ENCODE results near the gene WDR27.

GRCh38 chr6:168370308-168370956 lies 50.9 kb upstream of the DACT2 start:
- RRBS = 66% methylated on average over 25 of the region's 41 CpGs

DNA sequence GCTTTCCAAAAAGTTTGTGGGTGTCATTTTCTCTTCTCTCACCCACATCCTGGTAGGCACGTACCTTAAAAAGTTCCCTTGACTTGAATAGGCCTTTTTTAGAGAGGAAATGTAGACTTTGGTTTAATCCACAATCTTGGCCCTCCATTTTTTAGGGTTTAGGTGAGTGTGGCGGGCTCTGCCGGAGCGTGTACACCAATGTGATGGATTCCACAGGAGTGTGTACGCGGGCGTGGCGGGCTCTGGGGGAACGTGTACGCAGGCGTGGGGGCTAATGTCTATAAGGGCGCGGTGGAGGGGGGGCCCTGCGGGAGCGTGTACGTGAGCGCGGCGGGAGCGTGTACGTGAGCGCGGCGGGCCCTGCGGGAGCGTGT lies 28.2 kb upstream of the SMOC2 start:
- RRBS = no CpG with 5 or more reads among the region's 26 CpGs

- RRBS = 71% methylated on average over 4 of the region's 23 CpGs
These were observed 16.4 kb downstream of the SMOC2 start for GRCh38 chr6:168457359-168457897.

GRCh38 chr6:168537031-168537395 lies 96.0 kb downstream of the SMOC2 start:
- RRBS = 78% methylated on average over 4 of the region's 9 CpGs

GRCh38 chr6:168541238-168541558 lies 100.2 kb downstream of the SMOC2 start:
- RRBS = 36% methylated on average over 3 of the region's 4 CpGs

- RRBS = no CpG with 5 or more reads among the region's 27 CpGs
These were observed 375.8 kb downstream of the THBS2 start for GRCh38 chr6:168877567-168878573.

DNA sequence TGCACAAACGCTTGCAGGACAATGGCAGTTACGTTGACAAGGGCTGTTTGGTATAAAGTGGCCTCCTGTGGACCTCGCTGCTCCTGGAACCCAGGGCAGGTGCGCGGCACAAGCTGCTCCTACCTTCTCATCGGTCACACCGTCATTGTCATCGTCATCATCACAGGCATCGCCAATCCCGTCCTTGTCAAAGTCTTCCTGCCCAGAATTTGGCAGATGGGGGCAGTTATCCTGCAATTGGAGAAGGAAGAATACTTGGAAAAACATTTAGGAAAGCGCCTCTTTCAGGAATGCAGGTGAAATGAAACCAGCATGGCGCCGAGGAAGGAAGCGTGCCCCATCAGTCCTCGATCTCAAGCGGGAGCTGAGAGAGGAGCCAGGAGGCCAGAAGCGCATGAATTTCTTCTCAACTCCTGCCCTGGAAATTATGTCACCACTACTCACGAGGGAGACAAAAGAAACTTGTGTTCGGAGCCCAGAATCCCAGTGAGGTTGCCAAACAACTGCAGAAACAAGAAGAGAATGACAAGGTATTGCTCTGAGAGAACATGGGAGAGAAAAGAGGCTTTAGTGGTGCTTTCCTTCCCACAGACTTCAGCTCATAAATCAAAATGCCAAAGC lies 24.1 kb downstream of the THBS2 start:
- RRBS = no CpG with 5 or more reads among the region's 19 CpGs

GRCh38 chr6:169231827-169232347 lies 21.8 kb downstream of the THBS2 start:
- RRBS = 94% methylated on average over 8 of the region's 41 CpGs

DNA sequence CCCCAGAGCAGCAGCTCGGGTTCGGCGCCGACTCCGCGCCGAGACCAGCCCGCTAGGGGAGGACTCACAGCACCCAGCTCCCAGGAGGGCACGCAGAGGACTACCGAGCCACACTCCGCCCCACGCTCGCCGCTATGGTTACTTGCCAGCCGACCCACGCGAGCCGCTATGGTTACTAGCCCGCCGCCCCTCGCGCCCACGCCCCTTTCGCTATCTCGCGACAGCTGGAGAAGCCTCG lies at the start of gene WDR27:
Gene WDR27 (minus strand): TSS at position 174 of the 238 bp plus-strand sequence.
- RRBS = no CpG with 5 or more reads among the region's 27 CpGs

- RRBS = no CpG with 5 or more reads among the region's 16 CpGs
These were observed 244.1 kb downstream of the DLL1 start for GRCh38 chr6:170046724-170047311.

GRCh38 chr6:170049543-170050368 lies 241.1 kb downstream of the DLL1 start:
- RRBS = 82% methylated on average over 4 of the region's 36 CpGs

GRCh38 chr6:170085769-170086218 lies 205.1 kb downstream of the DLL1 start:
- RRBS = no CpG with 5 or more reads among the region's 14 CpGs

- RRBS = 60% methylated on average over 4 of the region's 30 CpGs
These were observed 203.0 kb downstream of the DLL1 start for GRCh38 chr6:170087886-170088322.

GRCh38 chr6:170175953-170176643 lies 114.8 kb downstream of the DLL1 start:
- RRBS = 52% methylated on average over 25 of the region's 42 CpGs

GRCh38 chr6:170288794-170289505 lies 1.9 kb downstream of the DLL1 start:
- RRBS = 2% methylated on average over 10 of the region's 58 CpGs

DNA sequence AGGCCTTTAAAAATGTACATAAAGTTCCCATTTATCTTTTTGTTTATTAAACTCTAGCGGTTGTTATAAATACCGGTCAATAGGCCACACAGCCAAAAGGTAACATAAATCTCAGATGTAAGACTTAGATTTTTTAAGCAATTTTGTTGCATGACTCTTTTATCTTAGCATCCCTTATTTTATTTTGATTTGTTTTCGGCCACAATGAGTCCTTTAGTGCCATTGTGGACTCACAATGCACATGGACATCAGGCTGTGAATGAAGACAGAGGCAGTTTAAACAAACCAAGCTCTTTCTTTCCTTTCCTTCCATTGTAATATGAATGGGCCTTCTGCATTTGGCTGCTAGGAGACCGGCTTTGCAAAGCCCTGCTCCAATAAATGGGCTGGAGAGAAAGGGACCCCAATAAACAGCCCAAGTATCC lies 7.0 kb upstream of the DLL1 start:
- RRBS = no CpG with 5 or more reads among the region's 4 CpGs

- RRBS = no CpG with 5 or more reads among the region's 66 CpGs
These were observed 114.8 kb downstream of the FAM120B start for GRCh38 chr6:170421136-170421921.